HTR-8/SVneo (cell line): ENCODE data around the gene TEAD4.

DNA sequence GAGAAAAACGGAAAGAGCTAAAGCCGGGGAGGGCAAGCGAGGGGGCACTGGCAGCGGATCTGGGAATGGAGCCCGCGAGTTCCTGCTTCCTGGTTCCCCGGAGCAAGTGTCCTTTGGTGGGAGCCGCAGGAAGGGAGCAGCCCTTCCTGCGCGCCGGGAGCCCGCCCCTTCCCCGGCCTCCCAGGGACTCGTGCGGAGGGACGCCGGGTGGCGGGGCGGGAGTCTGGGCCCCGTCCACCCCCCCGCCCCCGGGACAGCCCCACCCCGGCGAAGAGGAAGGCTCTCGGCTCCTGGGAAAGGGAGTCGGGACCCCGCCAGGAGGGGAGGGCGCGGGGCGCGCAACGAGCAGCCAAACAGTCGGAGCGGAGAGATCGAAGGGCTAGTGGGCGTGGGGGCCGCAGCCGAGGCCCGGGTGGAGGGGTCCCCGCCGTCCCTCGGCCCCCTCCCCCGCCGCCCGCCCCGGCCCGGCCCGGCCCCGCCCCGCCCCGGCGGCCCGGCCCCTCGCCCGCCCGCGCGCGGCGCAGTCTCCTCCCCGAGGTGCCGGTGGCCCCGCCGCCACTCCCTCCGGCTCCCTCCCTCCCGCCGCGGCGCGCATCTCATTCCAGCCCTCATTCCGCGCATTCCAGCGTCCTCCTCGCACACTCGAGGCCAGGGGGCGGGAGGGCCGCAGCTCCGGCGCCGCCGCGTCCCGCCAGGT lies at the start of gene TEAD4:
TEAD4 (plus strand) TSS at position 611 of the 697 bp plus-strand sequence.
- RRBS: 2% methylated on average over 49 of the region's 83 CpGs

GRCh38 chr12:2963766-2964365 lies 4.7 kb downstream of the TEAD4 start:
- RRBS: 2% methylated on average over 5 of the region's 15 CpGs

DNA sequence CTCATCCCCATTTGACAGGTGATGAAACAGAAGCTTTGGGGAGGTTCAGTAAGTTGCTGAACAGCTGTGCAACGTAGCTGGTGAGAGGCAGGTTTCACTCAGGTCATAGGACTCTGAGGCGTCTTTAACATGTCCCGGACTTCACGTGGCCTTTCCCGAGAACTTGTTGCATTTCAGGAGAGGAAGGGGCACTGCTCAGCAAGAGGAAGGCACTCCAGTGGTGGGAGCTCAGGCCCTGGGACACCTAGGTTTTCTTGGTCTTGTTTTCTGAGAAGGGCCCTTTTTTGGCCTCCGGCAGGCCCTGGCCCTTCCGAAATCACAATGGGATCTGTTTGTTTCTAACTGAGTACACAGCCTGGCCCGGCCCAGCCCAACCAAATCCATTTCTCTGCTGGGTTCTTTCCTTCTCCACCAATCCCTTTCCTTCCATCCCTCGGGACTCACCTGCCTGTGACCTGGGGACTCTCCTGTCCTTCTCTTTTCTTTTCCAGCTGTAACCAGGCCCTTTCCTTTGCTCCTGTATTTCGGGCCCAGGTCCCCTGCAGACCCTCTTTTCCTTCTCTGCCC lies 18.5 kb downstream of the TEAD4 start:
- RRBS: 97% methylated on average over 6 of the region's 10 CpGs

- RRBS: no CpG with 5 or more reads among the region's 9 CpGs
These were observed 9.6 kb downstream of the TSPAN9 start for GRCh38 chr12:3086740-3087300.

- RRBS: no CpG with 5 or more reads among the region's 10 CpGs
These were observed 25.8 kb downstream of the TSPAN9 start for GRCh38 chr12:3102870-3103533.

DNA sequence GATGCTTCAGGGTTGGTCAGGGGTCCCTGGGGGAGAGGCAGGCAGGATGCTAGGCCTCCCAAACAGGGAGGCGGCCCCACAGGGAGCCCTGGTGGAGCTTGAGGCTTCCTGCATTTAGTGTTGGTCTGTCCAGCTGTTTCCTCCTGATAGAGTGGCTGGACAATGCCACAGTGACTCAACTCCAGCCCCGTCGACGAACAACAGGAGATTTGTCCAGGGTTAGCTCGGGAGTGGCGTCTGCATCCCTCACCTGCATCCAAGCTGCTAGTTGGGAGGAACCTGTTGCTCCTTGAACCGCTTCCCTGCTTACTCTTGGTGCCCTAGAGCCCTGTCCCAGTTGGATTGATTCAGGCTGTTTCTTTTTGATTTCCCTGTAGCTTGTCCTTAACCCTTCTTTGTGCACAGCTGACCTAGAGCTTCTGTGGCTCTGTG lies 45.8 kb downstream of the TSPAN9 start:
- RRBS: no CpG with 5 or more reads among the region's 7 CpGs

GRCh38 chr12:3133103-3133311 lies 55.8 kb downstream of the TSPAN9 start:
- RRBS: 33% methylated on average over 1 of the region's 6 CpGs

DNA sequence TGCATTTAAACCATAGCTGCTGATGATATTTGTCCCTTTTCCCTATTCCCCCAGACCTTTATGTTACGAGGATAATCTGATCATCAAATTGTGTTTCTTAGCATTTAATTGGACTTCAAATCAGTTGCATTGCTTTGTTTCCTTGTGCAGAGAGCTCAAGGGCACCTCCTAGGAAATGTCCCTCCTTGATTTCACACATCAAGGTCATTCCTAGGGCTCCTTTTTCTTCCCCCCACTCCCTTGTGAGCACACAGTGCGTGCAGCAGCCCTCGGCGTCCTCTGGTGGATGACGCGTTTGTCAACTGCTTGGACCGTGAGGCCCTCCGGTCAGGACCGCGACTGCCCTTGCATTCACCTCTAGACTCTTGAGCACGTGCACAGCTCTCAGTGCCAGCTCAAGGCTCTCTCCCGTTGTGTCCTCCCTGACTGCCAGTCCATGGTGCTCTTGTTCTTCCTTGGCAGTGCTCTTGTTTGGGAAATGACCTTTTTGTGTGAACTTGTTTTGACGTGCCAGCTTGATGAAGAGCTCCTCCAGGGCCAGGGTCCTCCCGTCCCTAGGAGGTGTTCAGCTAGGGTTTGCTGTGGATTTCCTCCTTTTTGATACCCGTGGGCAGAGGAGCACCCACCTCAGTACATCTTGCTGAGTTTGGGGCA lies 67.8 kb downstream of the TSPAN9 start:
- RRBS: no CpG with 5 or more reads among the region's 15 CpGs

GRCh38 chr12:3213658-3213903 lies 136.4 kb downstream of the TSPAN9 start:
- RRBS: no CpG with 5 or more reads among the region's 3 CpGs

GRCh38 chr12:3216794-3217942 lies 140.0 kb downstream of the TSPAN9 start:
- RRBS: 40% methylated on average over 3 of the region's 13 CpGs

DNA sequence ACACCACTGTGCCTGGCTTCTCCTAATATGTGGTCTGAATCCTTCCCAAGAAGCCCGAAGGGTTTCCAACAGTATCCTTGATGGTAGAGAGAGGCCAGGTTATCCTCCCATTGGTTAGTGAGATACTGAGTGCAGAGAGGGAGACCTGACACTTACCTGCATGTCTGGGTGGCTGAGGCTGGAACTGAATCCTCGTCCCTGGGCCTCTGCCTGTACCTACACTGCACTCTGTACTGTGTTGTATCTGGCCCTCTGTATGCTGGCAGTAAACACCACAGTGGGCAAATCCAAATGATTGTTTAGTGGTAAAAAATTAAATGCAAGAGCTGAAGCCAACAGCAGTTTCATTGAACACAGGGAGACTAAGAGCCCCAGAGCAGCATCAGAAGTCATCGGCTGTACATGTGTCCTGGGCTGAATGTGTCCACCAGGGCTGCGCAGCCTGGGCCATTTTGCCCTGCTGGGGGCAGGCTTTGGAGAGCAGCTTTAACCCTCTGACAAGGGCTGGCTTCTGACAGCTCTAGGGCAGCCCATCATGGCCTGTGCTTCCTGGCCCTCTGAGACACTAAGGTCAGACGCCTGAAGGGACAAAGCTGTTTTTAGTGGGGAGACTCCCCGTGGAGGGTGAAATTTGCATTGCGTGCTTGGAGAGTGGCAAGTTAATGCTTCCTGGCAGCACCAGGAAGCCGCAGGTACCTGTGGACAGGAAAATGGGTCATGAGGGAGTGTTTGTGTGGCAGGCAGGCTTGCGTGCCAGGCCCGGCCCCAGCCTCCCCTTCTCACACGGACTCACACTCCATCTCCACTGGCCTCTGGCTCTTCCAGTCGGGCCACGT lies 149.9 kb downstream of the TSPAN9 start:
- RRBS: no CpG with 5 or more reads among the region's 13 CpGs

DNA sequence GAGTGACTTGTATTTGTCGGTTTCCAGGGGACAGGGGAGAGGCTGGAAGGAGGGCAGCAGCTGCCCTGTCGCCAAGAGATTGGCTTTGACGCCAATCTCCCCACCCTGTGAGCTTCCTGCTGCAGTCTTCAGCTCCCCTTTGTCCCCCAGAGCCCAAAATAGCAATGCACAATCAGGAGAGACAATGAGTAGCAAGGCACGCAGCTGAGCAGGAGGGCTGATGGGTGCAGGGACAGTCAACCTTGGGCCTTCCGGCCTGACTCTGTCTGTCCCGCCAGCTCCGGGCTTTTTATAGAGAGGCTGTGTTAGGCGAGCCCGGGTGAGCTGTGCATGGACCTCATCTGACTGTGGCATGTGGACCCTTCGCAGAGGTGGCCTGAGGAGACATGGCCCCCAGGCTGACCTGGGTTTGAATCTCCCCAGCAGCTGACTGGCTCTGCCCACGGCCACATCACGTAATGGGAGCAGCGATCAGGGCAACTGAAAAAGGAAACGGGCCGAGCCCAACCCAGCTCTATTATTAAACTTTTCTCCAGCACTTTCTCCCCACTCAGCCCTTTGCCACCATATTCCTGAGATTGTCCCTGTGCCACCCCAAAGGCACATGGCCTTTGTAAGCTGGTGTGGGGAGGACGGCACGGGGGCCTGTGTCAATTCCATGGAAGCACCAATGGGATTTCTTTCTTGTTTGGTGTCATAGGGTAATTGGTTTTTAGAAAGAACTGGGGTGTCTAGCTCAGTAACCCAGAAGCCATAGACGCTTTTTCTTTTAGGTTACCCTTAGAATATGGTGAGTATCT lies 178.0 kb downstream of the TSPAN9 start:
- RRBS: 100% methylated on average over 2 of the region's 18 CpGs

GRCh38 chr12:3264211-3264796 lies 187.1 kb downstream of the TSPAN9 start:
- RRBS: 94% methylated on average over 4 of the region's 24 CpGs

GRCh38 chr12:3492365-3492675 lies 1.3 kb downstream of the PRMT8 start:
- RRBS: 8% methylated on average over 9 of the region's 25 CpGs

- RRBS: no CpG with 5 or more reads among the region's 9 CpGs
These were observed 5.5 kb downstream of the CRACR2A start for GRCh38 chr12:3747317-3747975.

- RRBS: no CpG with 5 or more reads among the region's 17 CpGs
These were observed 757 bp downstream of the PARP11 start for GRCh38 chr12:3872253-3873031.

DNA sequence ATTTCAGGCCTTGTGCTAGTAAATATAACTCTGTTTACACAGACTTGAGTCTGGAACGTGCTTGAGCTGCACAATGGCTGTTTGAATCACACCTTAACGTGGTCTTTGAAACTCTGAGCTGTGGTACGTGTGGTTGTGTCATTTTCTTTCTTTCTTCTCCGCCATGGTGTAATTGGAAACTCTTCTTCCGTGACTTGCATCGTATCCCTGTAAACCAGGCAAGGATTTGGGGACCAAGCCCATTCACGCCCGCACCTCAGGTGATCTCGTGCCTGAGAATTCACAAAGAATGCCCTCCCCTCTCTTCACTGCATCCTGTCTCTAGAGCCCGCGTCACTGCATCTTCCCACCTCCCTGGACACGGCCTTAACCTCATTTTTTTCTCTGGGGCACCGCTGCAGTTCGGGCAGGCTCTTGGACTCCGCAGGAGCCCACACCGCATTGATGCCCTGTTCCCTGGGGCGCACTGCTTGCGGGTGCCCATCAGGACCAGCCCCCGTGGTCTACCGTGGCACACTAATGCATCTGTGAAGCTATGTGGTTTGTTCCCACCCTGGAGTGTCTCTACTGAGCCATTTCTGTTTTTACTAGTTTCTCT lies 78.4 kb upstream of the PARP11 start:
- RRBS: no CpG with 5 or more reads among the region's 20 CpGs

DNA sequence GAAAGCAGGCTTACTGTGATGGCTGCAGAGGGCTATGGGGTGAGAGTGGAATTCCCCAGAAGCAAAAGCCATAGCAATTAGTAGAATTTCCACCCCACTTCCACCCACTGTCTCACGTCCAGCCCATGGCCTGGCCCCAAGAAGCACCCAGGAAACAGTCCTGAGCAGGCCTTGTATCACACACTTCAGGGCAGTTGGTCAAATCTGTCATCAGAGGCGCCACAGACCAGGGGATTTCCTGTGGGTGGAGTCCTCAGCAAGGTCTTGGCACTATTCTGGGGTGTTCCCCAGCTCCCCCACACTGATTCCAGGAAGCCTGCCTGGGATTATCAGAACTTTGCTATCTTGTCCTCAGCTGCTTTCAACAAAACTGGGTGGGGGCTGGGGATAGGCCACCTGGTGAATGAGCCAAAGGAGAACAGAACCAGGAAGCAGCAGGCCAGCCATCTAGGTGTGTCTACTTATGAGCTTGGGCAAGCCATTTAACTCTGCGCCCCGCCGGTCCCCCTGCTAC lies 120.1 kb upstream of the CCND2 start:
- RRBS: no CpG with 5 or more reads among the region's 5 CpGs

GRCh38 chr12:4269161-4270148 lies 4.1 kb upstream of the CCND2 start:
- RRBS: 7% methylated on average over 16 of the region's 95 CpGs

DNA sequence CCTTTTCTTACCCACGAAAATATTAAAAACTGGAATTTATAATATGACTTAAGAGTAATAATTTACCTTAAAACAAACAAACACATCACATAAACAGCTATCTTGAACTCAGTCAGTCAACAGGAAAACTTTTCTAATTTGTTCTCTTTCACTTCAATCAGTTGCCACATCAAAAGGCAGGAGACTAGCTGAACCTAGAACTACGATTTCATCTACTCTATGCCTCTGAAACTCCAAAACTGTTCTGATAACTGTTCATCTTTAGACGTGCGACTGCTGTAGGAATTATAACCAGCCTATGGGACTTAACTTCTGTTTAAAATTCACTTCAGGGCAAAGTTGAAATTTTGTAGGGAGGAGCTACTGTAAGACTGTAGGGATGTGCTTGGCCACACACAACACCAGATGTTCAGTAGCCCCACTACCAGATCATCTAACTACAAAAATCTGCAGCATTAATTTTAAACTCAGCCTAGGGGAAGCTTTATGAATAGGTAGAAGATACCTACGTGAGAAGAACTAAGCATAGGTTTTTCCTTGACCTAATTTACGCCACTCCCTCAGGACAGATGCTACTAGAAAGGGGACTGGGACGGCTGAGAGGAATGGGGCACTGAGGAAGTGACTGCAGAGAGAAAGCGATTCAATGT lies 7.2 kb downstream of the C12orf4 start:
- RRBS: no CpG with 5 or more reads among the region's 8 CpGs